Skeletal muscle tissue (tissue), 7 donors: ENCODE results near the gene TXNDC9.

DNA sequence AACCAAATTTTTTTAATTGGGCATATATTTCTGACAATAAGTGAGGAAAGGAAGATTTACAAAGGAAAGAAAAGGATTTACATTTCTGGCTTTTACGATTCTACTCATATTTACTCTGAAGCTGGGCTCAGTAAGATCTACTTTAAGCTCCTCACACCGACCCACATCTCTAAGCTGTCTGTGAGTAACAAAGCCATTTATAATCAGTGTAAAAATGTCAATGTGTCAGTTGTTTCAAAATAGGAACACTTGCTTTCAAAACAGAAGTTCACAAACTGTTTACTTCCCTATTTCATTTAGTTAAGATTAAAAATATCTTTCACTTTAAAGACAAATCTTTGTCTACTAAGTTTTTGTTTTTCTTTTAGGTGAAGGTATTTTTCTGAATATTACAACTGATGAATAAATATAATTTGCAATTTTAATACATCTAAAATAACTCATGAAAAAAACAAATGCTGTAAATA, 64.6 kb downstream of the TMEM131 start:
- PRO-cap, 3 experiments = peak in 2 of 3 experiments; most common minus-strand start position 171 of the sequence (in 2)
- RAMPAGE, long total RNA = no peak
- RRBS, 2 experiments = no CpG with 5 or more reads among the region's 2 CpGs

GRCh38 chr2:97965001-97965559, 30.7 kb downstream of the TMEM131 start:
- PRO-cap, 3 experiments = no peak in any of the 3 experiments
- RAMPAGE, long total RNA = no peak
- RRBS, 2 experiments = no CpG with 5 or more reads among the region's 16 CpGs

- PRO-cap, 3 experiments = no peak in any of the 3 experiments
- RAMPAGE, long total RNA = no peak
- RRBS, 2 experiments = no CpG with 5 or more reads among the region's 9 CpGs
These were observed 38.1 kb upstream of the CNGA3 start for GRCh38 chr2:98308064-98308606.

- PRO-cap, 3 experiments = no peak in any of the 3 experiments
- RAMPAGE, long total RNA = no peak
- RRBS, 2 experiments = no CpG with 5 or more reads among the region's 10 CpGs
These were observed 16.3 kb downstream of the INPP4A start for GRCh38 chr2:98460715-98461583.

DNA sequence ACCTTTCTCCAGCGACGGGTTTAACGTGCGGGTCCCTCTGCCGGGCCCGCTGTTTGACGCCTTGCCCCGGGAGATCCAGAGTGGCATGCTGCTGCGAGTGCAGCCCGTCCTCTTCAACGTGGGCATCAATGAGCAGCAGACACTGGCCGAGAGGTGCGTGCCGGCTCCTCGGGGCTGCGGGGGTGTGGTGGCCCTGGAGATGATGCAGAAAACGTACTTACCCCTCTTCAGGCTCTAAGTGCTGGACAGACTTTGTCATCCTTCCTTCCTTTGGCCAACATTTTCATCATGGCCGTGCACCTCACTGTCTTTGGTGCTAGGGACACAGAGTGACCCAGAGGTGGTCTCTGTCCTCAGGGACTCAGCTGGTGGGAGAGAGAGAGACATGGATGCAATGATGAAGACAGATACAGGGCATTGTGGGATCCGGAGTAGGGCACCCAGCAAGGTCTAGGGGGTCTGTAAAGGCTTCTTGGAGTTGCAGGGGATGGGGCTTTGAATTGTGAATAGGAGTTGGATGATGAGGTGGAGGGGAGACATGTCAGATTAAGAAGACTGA, 42.2 kb downstream of the COA5 start:
- PRO-cap, 3 experiments = no peak in any of the 3 experiments
- RAMPAGE, long total RNA = no peak
- RRBS, 2 experiments = 94 to 95% methylated on average over 5 of the region's 19 CpGs

GRCh38 chr2:98569294-98569945, 38.9 kb downstream of the COA5 start:
- PRO-cap, 3 experiments = no peak in any of the 3 experiments
- RAMPAGE, long total RNA = no peak
- RRBS, 2 experiments = no CpG with 5 or more reads among the region's 20 CpGs

GRCh38 chr2:98592661-98593473, 15.4 kb downstream of the COA5 start:
- PRO-cap, 3 experiments = no peak in any of the 3 experiments
- RAMPAGE, long total RNA = no peak
- RRBS, 2 experiments = no CpG with 5 or more reads among the region's 13 CpGs

DNA sequence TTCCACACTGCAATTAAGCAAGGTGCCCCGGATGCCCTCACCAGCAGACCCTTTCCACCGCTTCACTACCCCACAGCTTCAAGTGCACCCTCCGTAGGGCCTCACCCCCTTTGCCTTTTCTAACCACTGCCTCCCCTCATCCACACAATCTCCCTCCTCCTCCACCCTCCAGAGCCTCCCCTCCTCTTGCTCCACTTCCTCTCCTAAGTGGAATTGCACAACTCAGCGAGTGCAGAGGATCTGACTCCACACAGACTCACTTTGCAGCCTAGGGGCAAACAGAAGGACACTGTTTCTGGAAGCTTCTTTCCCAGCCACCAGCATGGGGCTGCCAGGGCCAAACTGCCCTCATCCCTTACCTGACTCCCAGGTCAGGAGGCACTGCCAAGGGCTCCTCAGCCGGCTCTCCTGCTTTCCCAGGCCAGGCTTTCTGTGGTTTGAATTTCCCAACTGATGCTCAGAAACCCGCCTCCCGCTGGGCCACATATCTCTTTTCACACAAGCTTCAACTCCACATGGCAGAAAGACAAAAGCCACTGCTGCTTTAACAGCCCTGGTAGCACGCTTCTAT, 74.6 kb upstream of the MGAT4A start:
- PRO-cap, 3 experiments = no peak in any of the 3 experiments
- RAMPAGE, long total RNA = no peak
- RRBS, 2 experiments = no CpG with 5 or more reads among the region's 8 CpGs

- PRO-cap, 3 experiments = no peak in any of the 3 experiments
- RAMPAGE, long total RNA = no peak
- RRBS, 2 experiments = no CpG with 5 or more reads among the region's 12 CpGs
These were observed 100.2 kb downstream of the CRACDL start for GRCh38 chr2:98835565-98836492.

GRCh38 chr2:98868891-98869827, 66.9 kb downstream of the CRACDL start:
- PRO-cap, 3 experiments = no peak in any of the 3 experiments
- RAMPAGE, long total RNA = no peak
- RRBS, 2 experiments = no CpG with 5 or more reads among the region's 24 CpGs

DNA sequence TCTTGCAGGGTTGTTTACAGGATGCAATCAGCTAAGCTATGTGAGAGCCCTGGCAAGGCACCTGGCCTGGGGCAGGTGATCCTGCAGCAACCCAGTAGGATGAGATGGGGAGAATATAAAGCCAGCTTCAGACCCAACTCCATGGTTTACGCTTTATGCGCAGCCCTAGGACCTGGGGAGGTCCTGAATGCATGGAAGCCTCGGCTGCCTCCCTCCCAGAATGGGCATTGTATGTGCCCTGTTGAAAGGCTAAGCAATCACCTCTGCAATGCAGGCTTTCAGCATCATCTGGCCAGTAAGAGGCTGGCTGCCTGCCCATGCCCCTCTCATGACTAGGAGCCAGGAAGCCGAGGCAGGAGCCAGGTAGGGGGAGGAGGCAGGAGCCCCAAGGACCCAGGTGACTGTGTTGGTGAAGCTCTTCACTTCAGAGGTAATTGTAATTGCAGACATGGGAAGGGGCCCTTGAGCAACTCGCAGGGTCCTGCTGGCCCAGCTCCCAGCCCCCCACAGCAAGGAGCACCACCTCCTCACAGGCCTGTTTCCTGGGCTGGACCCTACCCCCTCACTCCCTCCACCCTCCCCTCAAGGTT, 22.1 kb downstream of the CRACDL start:
- PRO-cap, 3 experiments = no peak in any of the 3 experiments
- RAMPAGE, long total RNA = no peak
- RRBS, 2 experiments = no CpG with 5 or more reads among the region's 5 CpGs

- PRO-cap, 3 experiments = no peak in any of the 3 experiments
- RAMPAGE, long total RNA = no peak
- RRBS, 2 experiments = no CpG with 5 or more reads among the region's 3 CpGs
These were observed 74.9 kb upstream of the C2orf15 start for GRCh38 chr2:99066476-99067050.

GRCh38 chr2:99197877-99198504, 17.0 kb downstream of the MRPL30 start:
- PRO-cap, 3 experiments = no peak in any of the 3 experiments
- RAMPAGE, long total RNA = no peak
- RRBS, 2 experiments = no CpG with 5 or more reads among the region's 4 CpGs

DNA sequence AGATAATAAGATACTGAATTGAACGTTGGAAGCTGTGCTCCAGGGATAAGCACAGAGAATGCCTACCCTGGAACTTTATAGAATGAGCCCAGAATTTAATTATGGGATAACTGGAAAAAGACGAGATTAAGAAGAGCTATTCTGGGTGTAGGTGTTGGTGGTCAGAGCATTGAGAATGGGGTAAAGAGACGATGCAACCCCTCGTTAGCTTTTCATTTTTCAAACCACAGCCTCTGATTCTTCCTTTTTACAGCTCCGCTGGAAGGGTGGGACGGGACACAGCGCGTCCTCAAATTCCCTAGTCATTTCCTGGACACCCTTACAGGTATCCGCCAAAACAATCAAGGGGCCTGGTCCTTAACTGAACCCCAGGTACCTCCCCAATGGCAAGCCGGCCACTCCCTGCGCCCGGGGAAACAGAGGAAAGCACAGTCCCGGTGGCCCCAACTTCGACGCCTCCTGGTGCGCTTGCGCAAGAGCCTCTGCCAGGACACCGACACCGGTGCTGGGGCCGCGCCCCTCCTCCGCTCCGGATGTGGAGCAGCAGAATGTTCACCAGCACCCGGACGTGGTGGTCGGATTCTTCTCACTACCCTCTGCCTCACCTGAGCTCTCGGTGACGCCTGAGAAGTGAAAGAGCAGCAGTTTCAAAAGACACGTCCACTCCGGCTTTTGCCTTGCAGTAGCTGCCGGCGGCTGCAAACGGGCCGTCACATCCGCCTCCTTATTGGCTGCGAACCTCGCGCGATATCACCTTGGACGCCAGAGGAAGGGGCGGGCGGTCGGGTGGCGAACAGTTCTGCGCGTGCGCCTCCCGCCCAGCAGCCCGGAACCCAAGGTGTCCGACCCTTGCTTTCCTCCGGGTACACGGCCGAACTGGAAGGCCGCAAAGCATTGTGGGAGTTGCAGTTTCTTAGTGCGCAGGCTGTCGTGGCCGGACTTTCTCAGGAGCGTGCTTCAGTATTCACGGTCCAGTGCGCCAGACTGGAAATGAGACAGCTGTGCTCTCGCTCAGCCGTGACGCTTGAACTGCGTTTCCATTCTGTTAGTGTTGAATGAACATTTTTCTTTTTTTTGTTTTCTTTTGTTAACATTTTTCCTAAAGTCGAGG, at the start of gene TXNDC9:
Gene TXNDC9 (minus strand): TSS at position 700 of the 1,111 bp plus-strand sequence.
- PRO-cap, 3 experiments = peak in 3 of 3 experiments; most common plus-strand start position 974 of the sequence (in 2); most common minus-strand start position 698 of the sequence (in 2)
- RAMPAGE, long total RNA = start-site peak on the minus strand centred at position 691 of the sequence, 27 bp wide, 747 and 143 reads in 2 replicates
- RRBS, 2 experiments = under 1 to 1% methylated on average over 19 to 29 of the region's 65 CpGs

GRCh38 chr2:99397675-99398886, 60.9 kb downstream of the EIF5B start:
- PRO-cap, 3 experiments = no peak in any of the 3 experiments
- RAMPAGE, long total RNA = no peak
- RRBS, 2 experiments = no CpG with 5 or more reads among the region's 9 CpGs

DNA sequence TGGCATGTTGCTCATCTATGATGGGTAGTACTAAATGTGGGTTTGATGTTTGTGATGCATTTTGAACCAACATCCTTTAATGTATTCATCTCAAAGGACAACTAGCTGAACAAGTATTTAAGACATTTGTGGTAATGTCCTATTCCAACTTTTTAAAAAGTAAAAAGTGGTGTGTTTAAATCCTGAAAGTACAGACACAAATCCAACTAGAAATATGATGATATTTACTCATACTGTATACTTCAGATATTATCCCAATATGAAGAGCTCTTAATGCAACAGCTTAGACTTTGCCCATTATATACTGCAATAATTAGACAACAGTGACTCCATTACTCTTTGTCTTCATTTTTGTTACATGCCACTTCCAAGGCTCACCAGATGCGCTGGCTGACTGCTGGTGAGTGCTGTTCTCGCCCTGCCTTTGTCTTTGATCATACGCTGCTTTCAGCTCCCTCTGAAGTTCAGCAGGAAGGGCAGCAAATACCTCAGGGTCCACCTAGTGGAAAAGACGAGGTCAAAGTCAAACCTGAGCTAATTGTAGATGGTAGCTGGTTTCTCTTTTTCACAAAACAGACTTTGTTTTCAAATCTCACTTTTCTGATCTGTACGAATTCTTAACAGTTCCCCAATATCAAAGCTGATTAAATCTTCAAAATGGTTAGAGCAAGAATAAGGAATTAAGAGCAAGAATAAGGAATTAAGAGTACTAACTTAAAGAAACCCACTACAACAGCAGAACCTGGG, 66.3 kb downstream of the EIF5B start:
- PRO-cap, 3 experiments = no peak in any of the 3 experiments
- RAMPAGE, long total RNA = no peak
- RRBS, 2 experiments = no CpG with 5 or more reads among the region's 5 CpGs

GRCh38 chr2:99472298-99473153, 17.3 kb downstream of the REV1 start:
- PRO-cap, 3 experiments = no peak in any of the 3 experiments
- RAMPAGE, long total RNA = no peak
- RRBS, 2 experiments = no CpG with 5 or more reads among the region's 6 CpGs

GRCh38 chr2:99488436-99489022, 1.3 kb downstream of the REV1 start:
- PRO-cap, 3 experiments = peak in 1 of 3 experiments; most common plus-strand start chr2:99488634 (in 1)
- RAMPAGE, long total RNA = no peak
- RRBS, 2 experiments = no CpG with 5 or more reads among the region's 10 CpGs

DNA sequence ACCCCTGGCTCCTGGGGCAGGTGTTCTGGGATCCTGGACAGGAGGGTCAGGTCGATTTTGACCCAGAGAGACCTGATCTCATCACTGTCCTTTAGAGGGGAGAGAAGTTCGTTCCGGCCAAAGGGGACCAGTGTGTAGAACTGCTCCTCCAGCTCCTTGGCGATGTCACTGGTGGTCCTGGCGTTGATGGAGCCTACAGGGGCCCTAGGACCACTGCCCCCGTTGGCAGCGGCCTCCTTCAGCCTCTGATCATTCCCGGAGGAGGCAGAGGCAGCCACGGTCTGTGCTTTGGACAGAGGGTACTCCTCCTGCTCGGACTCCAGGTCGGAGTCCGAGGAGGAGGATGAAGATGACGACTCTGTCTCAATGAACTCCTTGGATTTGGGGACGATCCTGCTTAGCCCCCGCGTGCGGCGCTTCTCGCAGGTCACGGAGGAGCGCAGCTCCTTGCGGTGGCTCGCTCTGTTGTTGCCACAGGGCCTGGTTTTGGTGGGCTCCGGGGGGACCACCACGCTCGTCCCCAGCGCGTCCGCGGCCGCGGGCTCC, 103.6 kb upstream of the REV1 start:
- PRO-cap, 3 experiments = no peak in any of the 3 experiments
- RAMPAGE, long total RNA = no peak
- RRBS, 2 experiments = 73 to 84% methylated on average over 9 of the region's 32 CpGs

DNA sequence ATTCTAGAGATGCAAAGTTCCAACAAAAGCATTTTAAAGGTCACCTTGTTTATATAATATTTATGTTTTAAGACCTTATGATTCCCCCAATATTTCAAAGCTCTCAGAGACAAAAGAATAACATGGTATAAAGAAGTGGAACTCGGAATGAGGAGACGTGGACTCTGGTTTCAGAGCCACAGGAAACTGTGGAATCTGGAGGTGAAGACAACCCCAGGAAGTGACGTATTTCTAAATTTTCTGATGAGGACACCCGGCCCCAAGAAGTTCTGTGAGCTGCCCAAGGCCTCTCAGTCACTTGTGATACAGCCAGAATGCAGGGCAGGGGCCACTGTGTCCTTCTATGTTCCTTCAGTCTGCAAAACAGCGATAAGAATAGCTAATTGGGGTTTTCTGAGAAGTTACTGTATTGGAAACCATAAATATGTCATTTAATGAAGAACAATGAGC, 281.7 kb upstream of the REV1 start:
- PRO-cap, 3 experiments = no peak in any of the 3 experiments
- RAMPAGE, long total RNA = no peak
- RRBS, 2 experiments = no CpG with 5 or more reads among the region's 5 CpGs